ENCODE data around the genes RNF167, USP6, ZNF594 and SCIMP.

GRCh38 chr17:4598014-4598733 is 13.8 kb downstream of the SMTNL2 start:
- RRBS: no CpG with 5 or more reads among the region's 25 CpGs

- RRBS: no CpG with 5 or more reads among the region's 13 CpGs
Measured at GRCh38 chr17:4704520-4704718, 482 bp upstream of the PELP1 start.

DNA sequence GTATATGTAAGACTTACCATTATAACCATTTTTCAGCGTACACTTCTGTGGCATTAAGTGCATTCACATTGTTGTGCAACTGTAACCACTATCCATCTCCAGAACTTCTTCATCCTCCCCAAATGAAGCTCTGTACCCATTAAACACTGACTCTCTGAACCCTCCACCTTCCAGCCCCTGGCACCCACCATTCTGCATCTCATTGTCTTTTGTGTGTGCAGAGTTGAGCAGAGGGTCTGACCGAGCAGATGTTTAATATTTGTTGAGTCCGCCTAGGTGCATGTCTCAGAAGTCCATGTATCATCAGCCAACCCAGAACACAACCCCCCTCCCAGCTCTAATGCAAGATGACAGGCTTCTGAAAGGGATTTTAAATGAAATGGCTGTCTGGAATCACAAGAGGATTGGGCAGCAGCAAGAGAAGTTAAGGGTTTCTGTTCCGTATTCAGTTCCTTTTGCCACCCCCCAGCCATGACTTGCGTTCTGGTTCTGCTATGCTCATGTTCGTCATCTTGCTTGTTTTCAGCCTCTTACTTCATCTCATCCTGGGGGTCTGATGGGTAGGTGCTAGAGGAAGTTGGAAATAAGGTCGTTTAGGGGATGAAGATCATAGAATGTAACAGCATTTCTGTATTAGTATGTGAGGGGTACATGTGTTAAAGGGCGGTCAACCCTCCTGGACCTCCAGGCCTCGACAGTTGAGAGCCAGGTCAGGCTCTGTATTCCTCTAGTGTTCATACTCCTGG is 11.9 kb downstream of the MINK1 start:
- RRBS: no CpG with 5 or more reads among the region's 9 CpGs

GRCh38 chr17:4872692-4873213 is 26.6 kb upstream of the C17orf107 start:
- RRBS: no CpG with 5 or more reads among the region's 10 CpGs

- RRBS: no CpG with 5 or more reads among the region's 5 CpGs
Measured at GRCh38 chr17:4919468-4919899, 12.6 kb upstream of the GP1BA start.

GRCh38 chr17:4939217-4939766 is 554 bp downstream of the SLC25A11 start:
- RRBS: 0% methylated on average over 9 of the region's 20 CpGs

DNA sequence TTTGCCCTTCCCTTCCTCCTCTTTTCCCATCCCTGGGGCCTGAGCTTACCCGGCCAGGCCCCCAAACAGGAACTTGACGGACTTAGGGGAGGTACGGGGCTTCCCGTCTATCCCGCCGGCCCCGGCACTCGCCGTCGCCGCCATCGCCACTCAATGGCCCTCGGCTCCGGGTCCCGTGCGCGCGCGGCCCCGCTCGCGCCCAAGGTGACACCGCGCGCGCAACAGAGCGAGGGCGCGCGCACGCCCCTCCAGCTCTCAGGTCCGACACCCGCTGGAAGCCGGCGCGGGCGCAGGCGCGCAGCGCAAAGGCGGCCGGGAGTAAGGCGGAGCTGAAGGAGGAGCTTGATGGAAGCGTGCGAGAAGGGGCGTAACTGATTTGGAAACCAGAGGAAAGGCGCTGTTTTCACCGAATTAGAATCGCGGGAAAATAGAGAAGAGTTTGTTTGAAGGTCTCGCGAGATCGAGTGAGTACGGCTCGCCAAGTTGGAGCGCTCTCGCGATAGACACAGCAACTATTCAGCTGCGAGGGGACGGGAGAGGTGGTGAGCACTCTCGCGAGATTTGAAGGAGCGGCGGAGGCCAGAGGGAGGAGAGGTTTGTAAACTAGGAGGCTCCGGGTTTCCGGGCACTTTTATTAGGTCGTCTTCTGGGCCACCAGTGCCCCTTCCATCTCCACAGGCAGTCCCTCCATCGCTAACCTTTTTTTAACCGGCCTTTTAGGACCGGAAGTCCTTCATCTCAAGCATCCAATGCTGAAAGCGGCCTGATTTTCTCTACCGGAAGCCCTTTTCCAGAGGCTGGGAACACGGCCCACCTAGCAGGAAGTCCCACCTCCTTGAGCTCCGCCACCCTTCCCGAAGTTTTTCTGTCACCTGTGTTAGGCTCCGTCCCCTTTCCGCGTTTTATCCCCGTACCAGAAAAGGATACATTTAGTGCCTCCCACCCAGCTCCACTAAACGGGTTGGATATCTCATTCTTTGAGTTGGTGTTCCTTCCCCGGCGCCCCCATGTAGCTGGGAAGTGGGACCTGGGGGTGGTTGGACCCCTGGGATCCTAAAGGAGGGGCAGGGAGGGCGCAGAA is at the start of gene RNF167:
RNF167 (plus strand) TSS at position 502 of the 1,081 bp plus-strand sequence.
- RRBS: 2% methylated on average over 25 of the region's 83 CpGs

- RRBS: no CpG with 5 or more reads among the region's 23 CpGs
Measured at GRCh38 chr17:4972187-4972984, 4.8 kb upstream of the SPAG7 start.

GRCh38 chr17:5002018-5003064 is 4.6 kb downstream of the KIF1C start:
- RRBS: no CpG with 5 or more reads among the region's 31 CpGs

DNA sequence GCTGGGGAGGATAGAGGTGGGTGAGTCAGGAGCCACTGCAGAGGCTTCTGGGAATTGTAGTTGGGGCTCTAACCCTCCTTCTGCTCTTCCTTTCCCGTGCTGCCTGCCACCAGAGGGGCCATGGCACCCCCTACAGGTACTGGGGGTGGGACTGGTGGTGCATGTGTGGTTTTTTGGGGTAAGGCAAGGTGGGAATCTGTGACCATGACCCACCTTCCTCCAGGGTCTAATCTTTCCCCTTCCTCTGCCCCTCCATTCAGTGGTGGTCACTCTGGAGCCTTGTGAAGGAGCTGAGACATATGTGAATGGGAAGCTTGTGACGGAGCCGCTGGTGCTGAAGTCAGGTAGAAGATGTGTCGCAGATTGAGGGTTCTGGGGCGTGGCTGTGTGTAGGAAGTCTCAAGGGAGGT is 15.5 kb downstream of the SLC52A1 start:
- RRBS: no CpG with 5 or more reads among the region's 5 CpGs

- RRBS: 93% methylated on average over 18 of the region's 99 CpGs
Measured at GRCh38 chr17:5115501-5116809, at the start of gene USP6. Gene USP6, plus strand, starts transcription at chr17:5116032.

DNA sequence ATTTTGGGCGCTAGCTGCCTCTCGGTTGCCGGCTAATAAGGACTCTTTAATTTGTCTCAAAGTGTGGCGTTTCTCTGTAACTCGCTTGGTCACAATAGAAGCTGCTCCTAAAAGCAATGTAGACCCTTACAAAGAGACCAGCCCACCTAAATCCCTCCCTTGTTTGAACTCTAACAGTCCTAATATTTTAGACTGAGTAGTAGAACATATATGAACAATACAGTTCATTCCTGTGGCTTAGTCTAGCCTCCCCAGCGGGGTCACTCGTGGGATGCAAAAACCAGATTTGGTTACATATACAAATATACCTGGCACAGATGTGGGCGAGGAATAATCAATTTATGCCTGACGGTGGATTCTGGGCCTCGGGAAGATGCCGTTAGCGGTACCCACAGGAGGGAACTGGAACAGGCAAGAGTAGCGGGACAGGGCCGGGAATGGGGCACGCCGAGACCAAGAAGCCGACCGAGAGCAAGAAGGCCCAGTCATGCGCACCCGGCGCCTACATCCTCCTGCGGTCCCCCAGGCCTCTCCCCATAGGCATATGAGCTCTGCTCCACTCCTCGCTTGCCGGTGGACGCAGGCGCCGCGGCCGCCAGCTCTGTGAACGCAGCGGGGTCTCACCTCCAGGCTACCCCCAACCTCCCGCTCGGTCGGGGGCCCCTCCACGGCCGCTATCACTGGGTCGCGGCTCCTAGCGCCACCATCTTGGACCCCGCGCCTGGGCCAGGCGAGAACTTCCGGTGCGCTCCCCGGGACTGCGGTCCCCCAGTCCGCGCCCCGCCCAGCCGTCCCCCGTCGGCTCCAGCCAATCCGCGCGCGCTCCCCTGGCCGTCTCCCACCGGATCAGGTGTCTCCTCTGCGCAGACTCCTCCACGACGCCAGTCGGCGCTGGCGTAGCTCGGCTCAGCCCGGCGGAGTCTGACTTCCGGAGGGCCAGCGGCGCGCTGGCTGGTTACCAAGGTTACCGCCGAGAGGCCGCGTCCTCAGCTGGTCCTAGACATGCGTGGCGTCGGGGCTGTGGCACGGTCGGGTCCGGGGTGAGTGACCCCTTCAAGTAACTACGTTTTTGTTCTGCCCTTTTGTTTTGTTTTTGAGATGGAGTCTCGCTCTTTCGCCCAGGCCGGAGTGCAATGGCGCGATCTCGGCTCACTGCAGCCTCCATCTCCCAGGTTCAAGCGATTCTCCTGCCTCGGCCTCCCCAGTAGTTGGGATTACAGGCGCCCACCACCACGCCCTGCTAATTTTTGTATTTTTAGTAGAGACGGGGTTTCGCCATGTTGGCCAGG is at the start of gene ZNF594:
ZNF594 (minus strand) TSS at position 745 of the 1,289 bp plus-strand sequence.
- RRBS: under 1% methylated on average over 41 of the region's 94 CpGs

DNA sequence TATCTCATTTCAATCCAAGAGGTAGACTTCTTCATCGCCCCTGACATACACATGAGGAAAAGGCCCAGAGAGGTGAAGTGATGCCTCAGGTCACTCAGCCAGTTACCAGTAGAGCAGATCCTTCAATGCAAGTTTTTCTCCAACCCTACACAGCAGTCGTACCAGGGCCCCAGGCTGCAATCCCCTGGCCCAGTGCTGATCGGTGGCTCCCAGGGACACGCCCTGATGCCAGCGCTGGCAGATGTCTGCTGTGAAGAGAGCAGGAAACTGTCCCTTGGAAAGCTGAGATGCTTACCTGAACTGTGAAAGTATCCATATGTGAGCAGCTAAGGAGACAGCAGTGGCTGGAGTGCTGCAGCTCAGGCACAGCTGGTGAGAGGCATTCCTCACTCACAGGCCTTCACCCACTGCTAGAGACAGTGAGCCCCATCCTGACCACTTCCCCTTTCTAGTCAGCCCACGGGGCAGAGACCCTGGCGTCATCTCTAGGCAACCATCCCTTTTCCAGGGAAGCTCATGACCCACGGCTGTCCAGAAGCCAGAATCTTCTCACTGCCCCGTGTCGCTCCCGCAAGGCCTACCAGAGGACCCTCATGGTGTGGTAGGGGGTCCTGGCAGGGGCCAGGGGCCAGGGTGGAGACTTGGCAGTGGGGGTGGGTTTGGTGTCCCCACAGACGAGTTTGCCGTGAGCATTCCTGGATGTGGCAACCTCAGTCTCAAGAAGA is at the start of gene SCIMP:
SCIMP (minus strand) TSS at position 421 of the 725 bp plus-strand sequence.
- RRBS: no CpG with 5 or more reads among the region's 13 CpGs

- RRBS: no CpG with 5 or more reads among the region's 3 CpGs
Measured at GRCh38 chr17:5283553-5283872, 1.4 kb downstream of the RABEP1 start.

DNA sequence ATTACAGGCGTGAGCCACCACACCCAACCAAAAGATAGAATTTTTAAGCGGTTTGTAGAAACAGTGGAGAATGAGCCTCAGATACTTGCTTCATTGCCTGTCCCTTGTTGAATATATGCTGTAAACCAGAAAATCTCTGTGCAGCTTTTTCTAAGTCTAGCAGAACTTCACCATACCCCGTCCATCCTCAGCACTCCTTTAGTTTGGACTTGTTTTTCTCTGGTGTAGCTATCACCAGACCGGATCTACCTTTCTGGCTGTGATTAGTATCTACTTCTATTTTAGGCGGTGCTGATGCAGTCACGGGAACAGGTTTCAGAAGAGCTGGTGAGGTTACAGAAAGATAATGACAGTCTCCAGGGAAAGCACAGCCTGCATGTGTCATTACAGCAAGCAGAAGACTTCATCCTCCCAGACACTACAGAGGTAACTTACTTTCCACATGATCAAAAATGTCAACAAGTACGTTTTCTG is 46.4 kb downstream of the NUP88 start:
- RRBS: no CpG with 5 or more reads among the region's 7 CpGs

DNA sequence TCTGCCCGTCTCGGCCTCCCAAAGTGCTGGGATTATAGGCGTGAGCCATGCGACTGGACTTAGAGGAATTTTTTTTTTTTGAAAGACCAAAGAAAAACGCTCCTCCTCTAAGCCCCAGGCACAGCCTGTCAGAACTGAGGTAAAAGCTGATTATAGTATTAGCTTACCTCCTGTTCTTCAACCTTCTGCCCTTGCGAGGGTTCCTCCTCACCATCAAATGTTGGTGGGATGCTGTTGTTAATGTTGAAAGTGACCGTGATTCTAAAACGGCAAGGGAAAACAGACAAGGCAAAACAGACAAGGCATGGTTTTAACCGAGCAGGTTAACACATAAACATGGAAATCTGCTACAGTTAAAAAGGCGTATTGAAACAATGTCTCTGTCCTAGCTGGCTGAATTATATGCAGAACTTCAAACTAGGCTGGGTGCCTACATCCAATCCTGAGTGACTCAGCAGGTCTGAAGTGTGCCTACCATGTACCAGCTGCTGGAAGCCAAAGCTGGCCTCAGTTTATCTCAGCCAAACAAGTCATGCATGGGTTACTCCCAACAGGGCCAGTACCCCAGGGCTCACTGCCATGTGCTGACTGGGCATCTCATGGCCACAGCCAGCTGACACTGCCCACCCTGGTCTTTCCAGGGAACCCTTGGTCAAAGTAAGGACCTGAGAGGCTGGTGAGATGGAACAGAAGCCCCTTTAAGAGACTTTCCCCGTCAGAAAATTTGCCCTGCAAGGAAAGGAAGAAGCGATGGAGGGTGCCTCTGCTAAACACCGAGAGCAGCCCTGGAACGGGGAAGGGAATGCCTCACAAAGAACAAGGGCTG is 4.0 kb downstream of the C1QBP start:
- RRBS: no CpG with 5 or more reads among the region's 14 CpGs

- RRBS: no CpG with 5 or more reads among the region's 3 CpGs
Measured at GRCh38 chr17:5517683-5518043, 16.9 kb upstream of the ENSG00000286190 start.

DNA sequence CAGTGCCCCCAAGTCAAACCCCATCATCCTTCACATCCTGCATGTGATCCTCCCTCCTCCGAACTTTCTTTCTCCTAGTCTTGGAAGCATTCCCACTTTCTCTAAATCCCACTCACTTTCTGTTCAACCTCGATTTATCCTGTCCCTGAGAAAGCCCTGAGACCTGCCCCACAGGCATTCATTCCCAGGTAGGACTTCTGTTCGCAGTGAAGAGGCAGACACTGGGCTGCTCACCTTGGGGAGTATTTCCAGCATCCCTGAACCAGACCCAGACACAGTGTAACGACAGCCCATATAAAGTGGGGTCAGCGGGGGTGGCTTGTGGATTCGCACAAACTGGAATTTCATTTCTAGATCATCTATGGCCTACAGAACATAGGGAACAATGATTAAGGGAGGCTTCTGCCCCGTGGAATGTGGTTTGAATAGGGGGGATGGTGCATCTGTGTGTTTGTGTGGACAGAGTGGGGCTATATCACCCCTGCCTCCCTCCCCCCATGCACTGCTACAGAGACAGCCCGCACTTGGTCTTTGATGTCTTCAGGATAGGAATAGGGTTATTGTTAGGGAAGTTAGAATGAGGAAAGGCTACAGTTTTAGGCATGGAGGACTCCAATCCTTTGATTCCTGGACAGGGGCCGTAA is 20.0 kb upstream of the ENSG00000286190 start:
- RRBS: no CpG with 5 or more reads among the region's 9 CpGs

DNA sequence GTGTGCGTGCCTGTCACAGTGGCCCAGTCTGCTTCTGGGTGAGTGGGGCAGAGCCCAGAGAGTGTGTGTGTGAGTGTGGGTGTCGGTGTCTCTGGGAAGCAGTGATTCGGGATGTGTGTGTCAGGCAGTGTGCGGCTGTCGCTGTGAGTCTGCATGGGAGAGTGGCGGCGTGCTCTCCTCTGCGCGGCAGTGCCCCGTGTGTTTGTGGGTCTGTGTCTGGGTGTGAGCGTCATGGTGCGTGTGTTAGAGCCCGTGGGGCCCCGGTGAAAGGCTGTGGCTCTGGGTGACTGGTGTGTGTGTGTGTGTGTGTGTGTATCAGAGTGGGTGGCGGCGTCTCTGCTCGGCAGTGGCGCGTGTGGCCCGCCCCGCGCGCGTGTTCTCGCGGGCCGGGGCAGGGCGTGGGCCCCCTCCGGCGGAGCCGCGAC is 303 bp upstream of the WSCD1 start:
- RRBS: no CpG with 5 or more reads among the region's 32 CpGs

GRCh38 chr17:6098326-6098902 is 28.2 kb downstream of the WSCD1 start:
- RRBS: 5% methylated on average over 3 of the region's 9 CpGs

Measured in T47D (cell line).